GM19239 (cell line): ENCODE data around the genes OR52E5, HPX and OVCH2.

GRCh38 chr11:5892909-5893330 is at the start of gene OR52E5:
TSS of gene OR52E5 (plus strand) at chr11:5893208.
- RRBS, result no CpG with 5 or more reads among the region's 3 CpGs

- RRBS, result no CpG with 5 or more reads among the region's 12 CpGs
These were observed 9.4 kb downstream of the C11orf42 start for GRCh38 chr11:6214630-6215248.

GRCh38 chr11:6233922-6234494 is 428 bp downstream of the FHIP1B start:
- RRBS, result no CpG with 5 or more reads among the region's 14 CpGs

DNA sequence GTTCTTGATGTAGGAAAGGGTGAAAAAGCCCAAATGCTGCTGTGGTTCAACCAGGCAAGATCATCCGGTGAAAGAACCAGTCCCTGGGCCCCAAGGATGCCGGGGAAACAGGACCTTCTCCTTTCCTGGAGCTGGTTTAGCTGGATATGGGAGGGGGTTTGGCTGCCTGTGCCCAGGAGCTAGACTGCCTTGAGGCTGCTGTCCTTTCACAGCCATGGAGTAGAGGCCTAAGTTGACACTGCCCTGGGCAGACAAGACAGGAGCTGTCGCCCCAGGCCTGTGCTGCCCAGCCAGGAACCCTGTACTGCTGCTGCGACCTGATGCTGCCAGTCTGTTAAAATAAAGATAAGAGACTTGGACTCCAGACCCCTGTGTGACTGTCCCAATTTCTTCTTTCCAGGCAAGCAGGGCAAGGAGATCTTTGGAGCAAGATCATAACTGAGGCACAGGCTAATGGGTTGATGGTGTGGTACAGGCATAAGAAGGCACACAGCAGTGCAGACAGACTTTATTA is 4.4 kb downstream of the SMPD1 start:
- RRBS, result no CpG with 5 or more reads among the region's 4 CpGs

DNA sequence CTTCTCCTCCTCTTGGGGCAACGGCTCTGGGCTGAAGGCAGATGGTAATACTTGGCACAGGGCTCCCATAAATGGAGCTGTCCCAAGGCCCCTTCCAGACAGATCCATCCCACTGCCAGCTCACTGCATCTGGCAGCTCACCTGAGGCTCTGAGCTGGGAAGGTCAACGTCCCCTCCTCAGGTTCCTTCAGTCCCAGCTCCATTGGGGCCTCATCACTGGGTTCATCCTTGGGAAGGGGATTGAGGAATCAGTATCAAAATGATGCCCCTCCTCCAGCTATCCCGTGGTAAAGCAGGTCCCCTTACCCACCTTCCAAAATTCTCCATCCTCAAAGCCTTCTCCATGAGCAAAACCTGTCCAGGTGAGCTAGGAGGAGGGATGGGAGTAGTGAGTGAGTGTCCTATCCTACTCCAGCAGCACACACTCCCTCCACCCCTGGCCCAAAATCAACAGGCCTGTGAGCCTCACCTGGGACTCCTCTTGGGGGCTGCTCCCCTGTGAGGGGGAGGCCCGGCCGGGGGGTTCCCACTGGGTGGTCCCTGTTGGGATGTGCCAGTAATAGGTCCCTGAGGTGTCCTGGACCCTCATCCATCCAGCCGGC is 13.0 kb downstream of the SMPD1 start:
- RRBS, result 100% methylated on average over 1 of the region's 6 CpGs

- RRBS, result no CpG with 5 or more reads among the region's 13 CpGs
These were observed 13.6 kb downstream of the APBB1 start for GRCh38 chr11:6405228-6405820.

- RRBS, result 1% methylated on average over 14 of the region's 35 CpGs
These were observed 425 bp upstream of the APBB1 start for GRCh38 chr11:6419330-6419707.

GRCh38 chr11:6440875-6441450 is at the start of gene HPX:
TSS of gene HPX (minus strand) at chr11:6440987.
- RRBS, result no CpG with 5 or more reads among the region's 4 CpGs

DNA sequence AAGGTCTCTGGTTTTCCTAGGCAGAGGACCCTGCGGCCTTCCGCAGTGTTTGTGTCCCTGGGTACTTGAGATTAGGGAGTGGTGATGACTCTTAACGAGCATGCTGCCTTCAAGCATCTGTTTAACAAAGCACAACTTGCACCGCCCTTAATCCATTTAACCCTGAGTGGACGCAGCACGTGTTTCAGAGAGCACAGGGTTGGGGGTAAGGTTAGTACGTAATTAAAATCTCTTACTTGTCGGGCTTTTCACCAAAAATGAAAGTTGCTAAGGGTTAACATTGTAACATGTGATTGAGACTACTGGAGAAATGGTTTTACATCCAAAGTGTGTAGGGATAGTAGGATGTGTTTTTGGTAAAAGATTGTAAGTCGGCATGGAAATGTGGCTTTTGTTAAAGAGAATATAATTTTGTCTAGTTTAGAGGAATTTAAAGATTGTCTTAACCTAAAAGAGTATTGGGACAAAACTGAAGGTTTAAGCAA is 7.6 kb upstream of the MRPL17 start:
- RRBS, result no CpG with 5 or more reads among the region's 9 CpGs

- RRBS, result no CpG with 5 or more reads among the region's 6 CpGs
These were observed 25.3 kb downstream of the OR2AG2 start for GRCh38 chr11:6746204-6747148.

- RRBS, result no CpG with 5 or more reads among the region's 16 CpGs
These were observed 2.8 kb downstream of the PPFIBP2 start for GRCh38 chr11:7516405-7517149.

DNA sequence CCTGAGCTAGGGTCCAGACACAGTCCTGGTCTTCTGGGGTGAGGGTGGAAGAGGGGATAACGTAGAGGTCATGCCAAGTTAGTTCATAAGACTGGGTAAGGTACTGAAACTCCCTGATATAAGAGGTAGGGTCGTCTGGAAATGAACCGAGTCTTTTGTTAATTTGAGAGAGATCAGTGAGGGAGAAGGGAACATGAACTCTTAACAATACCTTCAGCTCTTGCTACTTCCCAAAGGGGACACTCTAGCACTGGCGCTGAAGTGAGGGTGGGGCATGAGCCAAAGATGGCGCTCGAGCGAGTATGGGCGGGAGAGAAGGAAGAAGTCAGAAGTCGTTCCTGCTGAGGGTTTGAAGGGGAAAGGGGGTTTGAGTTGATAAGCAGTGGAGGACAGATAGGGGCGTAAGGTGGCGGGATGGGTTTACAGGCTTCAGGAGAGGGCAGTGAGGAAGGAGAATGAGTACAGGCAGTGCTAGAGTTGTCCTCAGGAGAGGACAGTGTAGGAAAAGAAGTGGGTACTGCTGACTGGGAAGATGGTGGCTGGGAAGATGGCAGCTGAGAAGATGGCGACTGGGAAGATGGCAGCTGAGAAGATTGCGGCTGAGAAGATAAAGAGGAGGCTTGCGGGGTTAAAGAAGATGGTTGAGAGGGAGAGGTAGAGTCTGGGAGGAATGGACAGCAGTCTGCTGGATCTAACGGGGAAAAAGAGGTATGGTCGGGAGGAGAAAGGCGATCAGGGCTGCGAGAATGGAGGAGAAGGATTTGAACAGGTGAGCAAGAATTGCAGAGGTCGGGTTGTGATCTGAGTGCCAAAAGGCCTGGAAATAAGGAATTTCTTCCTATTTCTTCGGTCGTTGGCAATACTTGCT is 5.0 kb downstream of the PPFIBP2 start:
- RRBS, result no CpG with 5 or more reads among the region's 21 CpGs

DNA sequence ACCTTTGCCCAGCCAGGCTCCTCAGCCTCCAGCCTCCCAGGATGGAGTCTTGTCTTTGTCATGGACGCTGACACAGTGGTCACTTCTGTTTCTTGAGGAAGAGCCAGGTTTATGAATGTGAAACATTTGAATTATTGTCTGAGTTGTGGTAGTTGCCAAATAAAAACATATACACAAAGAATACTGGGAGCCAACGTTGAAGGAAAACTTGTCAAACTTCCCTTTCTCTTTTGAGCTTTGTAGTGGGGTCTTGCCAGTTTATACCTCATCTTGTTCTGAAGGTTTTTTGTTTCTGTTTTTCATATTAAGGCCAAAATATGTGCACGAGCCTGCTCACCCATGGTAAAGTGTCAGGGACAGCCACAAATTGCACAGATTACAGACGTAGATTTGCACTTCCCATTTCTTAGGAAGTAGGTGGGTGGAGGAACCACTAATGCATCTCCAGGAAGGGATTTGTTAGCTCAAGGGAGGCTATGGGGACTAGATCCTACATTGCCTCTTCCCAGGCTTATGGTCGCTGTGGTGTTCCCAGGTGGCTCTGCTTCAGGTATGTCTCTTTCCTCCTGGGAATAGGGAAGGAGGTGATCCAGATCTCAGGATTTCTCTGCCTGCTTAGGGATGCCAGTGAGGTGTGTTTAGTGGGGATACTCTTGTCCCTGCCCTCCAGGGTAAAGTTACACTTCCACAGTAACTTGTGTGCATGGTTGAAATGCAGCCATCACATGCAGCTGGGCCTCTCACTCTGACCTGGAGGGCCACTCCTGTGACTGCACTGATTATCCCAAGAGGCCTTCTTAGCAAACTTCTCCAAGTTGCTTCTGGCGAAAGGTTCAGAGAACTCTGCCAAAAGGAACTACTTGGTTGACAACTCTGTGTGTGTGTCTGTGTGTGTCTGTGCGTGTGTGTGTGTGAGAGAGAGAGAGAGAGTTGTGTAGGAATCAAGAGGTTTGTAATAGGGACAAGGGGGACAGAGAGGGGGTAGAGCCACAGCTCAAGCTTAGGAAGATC is 9.7 kb downstream of the PPFIBP2 start:
- RRBS, result no CpG with 5 or more reads among the region's 7 CpGs

- RRBS, result no CpG with 5 or more reads among the region's 5 CpGs
These were observed 58.3 kb downstream of the PPFIBP2 start for GRCh38 chr11:7571893-7572797.

GRCh38 chr11:7639390-7640097 is 33.8 kb downstream of the CYB5R2 start:
- RRBS, result no CpG with 5 or more reads among the region's 9 CpGs

GRCh38 chr11:7706243-7706882 is at the start of gene OVCH2:
TSS of gene OVCH2 (minus strand) at chr11:7706477.
- RRBS, result no CpG with 5 or more reads among the region's 6 CpGs

- RRBS, result no CpG with 5 or more reads among the region's 5 CpGs
These were observed 29.2 kb downstream of the LMO1 start for GRCh38 chr11:8234523-8234866.

DNA sequence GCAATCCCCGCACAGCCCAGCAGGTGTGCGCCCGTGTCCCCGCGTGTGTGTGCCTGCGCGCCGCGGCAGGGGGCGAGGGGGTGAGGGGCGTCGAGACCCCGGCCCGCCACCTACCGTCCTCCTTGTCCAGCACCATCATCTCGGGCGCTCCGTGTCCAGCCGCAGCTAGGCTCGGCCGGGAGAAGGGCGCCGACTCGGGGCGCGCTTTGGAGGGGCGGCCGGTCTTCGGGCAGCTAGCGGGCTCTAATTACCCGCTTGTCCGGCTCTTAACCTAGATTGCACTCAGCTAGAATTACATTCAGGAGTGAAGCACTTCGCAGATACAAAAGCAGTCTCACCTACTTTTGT is 480 bp downstream of the LMO1 start:
- RRBS, result 4% methylated on average over 18 of the region's 33 CpGs

DNA sequence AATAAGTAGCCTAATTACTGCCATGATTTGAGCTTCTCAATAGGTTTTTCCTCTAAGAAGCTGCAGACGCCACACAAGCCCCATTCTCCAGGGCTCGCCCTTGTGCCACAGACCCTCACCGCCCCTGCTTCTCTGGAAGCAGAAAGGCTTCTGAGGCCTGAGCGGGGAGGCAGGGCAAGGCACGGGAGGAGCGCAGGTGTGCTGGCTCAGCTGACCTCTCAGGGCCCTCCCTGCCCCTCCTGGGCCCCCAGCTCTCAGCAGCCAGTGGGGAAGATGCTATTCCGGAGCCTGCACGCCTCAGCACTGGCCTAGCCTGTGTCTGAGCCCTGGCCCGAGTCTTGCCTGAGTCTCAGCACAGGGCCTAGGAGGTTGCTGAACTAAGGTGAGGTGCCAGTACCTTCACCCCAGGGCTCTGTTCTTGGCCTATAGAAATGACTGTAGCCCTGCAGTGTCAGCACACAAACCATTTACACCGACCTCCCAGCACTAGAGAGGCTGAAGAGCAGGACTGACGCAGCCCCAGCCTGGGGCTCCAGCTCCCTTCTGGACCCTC is 47.1 kb upstream of the LMO1 start:
- RRBS, result no CpG with 5 or more reads among the region's 11 CpGs